Mesenchymal stem cell of adipose (primary cell): Measurements from ENCODE around the genes SENP1, ASB8 and OR8S1.

DNA sequence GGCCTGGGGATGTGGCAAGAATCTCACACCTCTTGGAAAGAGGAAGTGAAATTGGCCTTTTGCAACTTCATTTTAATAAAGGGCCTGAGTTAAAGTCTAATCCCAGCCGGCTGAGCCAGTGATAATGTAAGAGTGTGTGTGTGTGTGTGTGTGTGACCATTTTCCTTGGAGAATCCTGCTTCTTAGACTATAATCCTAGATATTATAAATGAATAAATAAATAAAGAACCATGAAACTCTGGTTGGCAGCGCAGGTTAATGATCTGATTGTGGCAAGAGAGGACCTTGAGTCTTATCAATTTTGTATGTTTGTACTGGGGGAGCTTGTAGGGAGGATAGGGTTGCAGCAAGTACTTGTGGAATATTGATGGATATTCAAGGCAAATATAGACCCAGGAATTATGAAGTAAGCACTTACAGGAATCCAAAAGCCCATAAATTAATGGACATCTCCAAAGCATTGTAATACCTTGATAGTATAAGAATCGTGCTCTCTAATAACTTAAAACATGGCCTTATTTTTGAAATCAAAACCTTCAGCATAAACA lies 233.2 kb upstream of the AMIGO2 start:
- CAGE, long polyA plus RNA: no peak

- CAGE, long polyA plus RNA: no peak
Measured at GRCh38 chr12:47820399-47820955, 774 bp upstream of the HDAC7 start.

DNA sequence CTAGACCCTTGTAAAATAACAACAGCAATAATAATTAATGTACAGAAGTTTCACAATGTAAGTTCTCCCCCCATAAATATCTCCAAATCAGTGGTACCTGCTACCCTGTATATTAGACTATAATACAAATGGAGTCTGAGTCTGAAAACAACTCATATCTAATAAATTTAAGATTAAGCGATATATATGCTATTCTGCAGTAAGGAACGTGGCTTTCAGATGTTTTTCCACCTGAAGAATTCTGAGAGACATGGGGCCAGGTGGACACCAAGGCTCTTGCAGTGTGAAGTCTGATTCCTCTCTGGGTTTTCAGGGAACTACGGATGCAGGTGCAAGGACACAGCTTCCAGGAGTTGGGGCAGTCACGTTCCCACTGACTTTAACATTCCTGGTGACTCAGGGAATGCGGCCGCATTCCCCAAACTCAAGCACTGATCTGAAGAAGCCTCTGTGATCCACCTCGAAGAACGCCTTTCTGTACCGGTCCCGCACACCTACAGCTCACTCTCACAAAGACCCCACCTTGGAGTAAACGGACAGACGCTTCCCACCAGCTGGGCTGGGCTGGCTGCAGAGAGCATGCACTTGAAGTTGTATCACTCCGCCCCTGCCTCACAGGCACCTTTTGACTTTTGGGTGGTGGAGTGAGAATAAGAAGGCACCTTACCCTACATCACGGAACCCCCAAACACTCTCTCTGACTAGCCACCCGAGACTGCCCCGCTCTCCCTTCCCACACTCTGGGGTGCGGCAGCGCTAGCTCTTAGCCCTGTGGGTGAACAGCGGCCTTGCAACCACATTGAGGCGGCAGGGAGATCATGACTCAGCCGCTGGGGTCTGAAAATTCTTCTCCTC lies 23.5 kb upstream of the HDAC7 start:
- CAGE, long polyA plus RNA: no peak

- CAGE, long polyA plus RNA: no peak
Measured at GRCh38 chr12:47868578-47869132, 36.1 kb downstream of the VDR start.

DNA sequence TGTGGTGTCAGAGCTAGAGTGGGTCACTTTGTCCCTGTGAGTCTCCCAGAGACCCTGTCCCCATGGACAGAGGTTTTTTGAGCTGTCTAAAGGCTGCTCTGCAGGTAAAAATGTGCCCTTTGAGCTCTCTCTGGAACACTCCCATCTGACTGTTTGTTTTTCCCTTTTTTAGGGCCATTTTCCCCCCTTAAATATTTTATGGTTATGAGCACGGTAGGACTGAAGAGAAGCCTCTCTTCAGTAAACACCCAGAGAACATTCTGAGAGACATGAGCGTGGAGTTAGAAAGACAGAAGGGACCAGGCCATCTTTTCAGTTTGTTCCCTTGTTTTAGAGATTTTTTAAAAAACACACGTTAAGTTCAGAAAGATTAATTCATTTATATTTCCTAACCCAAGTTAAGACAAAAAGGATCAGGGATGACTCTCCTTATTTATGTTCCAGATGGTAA lies 3.4 kb upstream of the VDR start:
- CAGE, long polyA plus RNA: no peak

DNA sequence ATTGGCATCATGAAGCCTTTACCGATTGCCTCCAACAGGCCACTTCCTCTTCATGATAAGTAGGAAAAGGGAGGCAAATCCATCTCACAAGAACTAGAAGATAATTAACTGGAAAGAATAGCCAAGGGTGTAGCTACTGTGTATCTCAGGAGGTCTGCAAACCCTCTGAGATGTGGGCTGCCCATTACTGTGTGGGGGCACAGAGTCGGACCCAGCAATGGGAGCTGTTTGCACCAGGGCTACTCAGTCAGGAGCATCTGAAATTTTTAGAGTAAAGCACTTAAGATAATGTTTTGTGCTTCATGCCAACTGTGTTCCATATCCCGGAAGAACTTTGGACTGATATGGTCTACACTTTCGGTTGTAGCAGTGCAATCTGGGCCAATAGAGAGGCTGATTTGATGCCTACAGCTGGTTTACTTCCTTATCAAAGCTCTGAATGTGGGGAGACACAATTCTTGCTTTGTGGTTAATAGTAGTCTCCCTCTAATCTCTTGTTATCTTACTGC lies 7.6 kb upstream of the VDR start:
- CAGE, long polyA plus RNA: no peak

DNA sequence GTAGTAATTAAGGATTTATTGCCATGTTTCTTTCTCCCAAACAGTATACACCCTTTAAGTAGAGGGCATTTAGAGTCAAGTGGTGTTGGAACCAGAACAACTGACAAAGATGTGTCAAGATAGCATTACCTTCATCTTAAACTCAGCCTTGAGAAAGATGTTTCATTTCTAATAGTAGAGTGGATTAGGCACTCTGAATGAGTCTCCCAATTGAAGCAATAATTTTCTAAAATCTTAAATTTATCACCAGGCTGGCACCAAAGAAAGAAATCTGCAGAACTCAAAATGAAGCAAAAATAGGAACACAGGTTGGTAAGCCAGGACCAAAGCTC lies 8.1 kb upstream of the VDR start:
- CAGE, long polyA plus RNA: no peak

DNA sequence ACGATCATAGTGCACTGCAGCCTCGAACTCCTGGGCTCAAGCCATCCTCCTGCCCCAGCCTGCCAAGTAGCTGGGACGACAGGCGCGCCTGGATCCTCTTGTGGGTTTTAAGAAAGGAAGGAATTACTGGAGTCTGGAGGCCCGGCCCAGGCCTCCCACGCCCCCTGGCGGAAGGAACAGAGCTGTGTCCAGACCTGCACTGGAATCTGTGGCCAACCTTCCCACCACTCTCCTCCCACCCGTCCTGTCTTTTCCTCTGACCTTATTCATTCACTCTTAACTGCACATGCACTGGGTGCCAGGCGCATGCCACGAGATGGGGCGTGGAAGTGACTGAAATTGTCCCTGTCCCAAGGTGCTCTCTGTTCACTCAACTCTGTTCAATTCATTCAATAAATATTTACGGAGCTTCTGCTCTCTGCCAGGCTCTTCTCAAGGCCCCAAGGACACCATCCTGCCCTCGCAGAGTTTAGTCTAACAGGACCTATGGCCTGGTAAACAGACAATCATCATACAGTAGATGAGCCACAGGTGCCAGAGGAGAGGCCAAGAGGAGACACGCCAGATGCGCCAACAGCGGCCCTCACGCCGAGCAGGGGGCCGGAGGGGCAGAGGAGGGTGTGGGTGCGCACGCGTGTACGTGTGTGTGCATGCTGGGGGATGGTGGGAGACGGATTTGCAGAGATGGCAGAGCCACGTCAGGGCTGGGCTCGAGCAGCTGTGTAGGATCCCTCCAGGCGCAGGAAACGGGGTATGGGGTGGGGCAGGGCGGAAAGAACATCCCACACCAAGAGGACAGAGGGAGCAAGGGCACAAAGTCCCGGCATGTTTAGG lies 13.7 kb upstream of the TMEM106C start:
- CAGE, long polyA plus RNA: no peak

- CAGE, long polyA plus RNA: no peak
Measured at GRCh38 chr12:48037390-48037801, 33.1 kb upstream of the COL2A1 start.

DNA sequence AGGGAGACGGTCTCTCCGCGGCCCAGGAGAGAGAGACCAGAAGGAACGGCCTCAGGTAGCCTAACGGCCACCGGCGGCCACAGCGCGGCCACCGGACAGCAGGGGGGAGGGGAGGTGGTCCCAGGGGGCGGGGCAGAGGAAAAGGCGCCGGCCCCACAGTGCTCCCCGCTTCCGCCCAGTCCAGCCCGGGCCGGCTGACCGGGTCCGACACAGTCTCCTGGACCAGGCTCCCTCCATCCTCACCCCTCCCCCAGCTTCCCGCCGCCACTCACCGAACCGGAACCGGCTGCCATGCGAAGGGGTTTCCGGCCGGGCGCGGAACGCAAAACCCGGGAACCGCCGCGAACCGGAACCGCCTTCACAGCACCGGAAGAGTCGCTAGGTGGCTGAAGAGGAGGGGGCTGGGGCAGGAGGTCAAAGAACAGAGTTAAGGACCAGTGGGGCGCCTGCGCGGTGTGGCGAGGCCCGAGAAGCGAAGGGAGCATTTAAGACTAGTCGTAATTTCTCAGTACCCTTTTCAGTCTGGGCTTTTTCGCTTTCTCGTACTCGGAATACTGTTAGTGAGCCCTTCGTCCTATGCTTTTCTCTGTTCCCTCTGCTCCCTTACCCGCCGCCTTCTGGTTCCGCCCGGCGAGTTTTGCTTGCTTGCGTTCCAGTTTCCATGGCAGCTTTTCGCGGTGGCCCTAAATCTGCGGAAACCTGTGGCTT lies at the start of gene SENP1:
Gene SENP1 (minus strand): TSS at position 324 of the 708 bp plus-strand sequence.
- CAGE, long polyA plus RNA: no peak

DNA sequence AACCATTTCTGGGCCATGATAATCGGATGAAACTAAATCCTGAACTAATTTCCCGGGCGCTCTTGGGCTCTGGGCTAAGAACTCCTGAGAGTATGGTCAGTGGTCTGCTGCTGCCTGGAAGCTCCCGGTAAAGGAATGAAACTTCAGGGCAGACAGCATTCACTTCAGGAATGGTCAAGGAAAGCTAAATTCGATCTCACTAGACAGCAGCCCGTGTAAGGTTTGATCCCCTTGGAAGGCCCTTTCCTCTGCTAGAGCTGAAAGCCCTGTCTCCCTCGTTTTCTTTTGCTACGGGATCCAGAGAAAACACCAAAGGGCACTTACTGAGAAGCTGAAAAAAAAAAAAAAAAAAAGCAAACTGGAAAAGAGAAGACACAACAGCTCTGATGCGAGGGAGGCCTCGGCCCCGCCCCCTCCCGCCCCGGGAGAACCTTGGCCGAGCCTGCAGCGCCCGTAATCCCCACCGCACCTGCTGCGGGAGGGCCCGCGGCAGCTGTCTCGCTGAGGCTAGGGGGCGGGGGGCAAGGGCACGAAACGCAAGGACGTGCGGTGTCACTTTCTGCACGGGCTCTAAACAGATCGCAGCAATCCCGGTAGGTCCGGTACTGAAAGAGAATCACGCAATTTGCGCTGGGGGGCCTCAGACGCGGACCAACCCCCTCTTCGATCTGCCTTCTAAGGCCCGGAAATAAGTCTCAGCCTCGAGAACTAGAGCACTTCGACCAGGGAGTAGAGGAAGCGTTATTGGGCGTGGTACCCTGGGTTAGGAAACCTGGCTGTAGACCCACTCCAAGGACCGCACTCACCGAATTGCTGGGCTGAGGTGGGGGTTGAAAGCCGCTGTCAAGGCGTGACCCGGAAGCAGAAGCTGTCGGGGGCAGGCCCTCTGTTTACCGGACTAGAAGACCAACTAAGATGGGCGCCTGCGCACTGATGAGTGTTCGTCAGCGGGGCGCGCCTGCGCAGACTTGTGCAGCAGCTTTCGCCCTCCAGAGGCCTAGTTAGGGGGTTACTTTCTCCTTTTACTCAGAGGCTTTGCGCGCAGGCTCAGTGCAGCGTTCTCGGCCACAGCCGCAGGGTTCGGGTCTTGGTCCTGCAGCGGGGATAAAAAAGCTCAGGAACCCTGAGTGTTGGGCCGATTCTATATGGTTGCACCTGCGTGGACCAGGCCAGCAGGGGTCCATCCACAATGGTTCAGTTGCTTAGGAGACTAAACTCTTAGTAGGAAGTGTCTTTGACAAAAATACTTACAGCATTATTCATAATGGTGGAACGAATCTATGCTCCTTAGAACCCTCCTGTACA lies at the start of gene ASB8:
Gene ASB8 (minus strand): TSS at position 863 of the 1,305 bp plus-strand sequence.
- CAGE, long polyA plus RNA: no peak

- CAGE, long polyA plus RNA: no peak
Measured at GRCh38 chr12:48184281-48184566, 780 bp downstream of the CCDC184 start.

- CAGE, long polyA plus RNA: no peak
Measured at GRCh38 chr12:48488866-48489433, 6.7 kb downstream of the C12orf54 start.

DNA sequence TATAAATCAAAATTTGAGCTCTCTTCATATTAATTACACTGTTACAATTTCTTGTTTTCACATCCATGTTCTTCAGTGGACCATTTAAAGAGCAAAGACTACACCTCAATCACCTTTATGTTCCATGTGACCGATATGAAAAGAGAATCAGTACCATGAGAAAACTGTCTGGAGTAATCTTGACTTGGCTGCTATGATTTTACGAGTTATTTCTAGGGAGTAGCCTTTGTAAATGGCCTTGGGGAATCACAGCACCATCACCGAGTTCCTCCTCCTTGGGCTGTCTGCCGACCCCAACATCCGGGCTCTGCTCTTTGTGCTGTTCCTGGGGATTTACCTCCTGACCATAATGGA lies at the start of gene OR8S1:
Gene OR8S1 (plus strand): TSS at position 233 of the 354 bp plus-strand sequence.
- CAGE, long polyA plus RNA: no peak

DNA sequence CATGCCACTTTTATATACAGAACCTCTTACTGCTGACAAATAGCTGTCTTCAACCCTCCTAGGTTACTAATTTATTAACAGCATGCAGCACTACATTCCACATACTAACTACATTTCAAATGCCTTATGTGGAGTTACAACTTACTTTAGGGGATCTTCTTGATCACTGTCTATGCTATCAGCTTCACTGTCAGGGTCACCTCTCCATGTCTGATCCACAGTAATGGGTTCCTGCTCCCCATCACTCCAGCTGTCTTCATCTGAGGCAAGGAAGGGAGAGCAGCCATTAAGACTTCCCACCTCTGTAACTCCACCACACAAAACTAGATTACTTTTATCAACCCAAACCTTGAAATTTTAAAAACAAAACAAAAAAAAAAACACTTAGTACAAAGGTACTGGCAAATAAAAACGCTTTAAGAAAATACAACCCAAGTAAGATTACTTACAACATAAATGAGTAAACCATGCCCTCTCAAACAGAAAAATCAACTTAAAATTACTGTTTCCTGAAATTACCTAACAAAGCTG lies 3.1 kb downstream of the KANSL2 start:
- CAGE, long polyA plus RNA: no peak

DNA sequence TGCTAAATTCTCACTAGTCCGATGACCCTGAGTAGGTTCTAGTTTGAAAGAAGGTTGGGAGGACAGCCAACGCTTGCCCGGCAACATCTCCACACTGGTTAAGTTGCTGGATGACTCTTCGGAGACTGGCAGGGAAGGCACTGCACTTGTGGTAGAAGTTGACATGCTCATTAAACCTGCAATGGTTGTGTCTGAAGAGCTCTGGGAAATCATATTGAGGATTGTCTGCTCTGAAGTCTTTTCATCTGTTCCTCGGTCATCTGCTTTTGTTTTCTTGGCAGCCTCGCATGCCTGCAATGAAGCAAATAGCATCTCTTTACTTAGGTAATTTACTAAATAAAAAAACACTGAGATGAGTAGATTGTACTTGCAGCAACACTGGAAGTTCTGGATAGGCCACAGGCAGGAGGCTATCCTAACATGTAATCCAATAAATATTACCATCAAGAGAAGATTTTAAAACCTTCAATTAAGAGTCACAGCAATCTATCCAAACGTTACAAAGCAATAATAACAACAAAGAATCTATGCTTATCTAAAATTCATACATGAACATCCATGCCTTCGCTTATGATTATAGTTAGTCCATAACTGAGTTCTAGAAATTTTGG lies 12.2 kb upstream of the KANSL2 start:
- CAGE, long polyA plus RNA: no peak

DNA sequence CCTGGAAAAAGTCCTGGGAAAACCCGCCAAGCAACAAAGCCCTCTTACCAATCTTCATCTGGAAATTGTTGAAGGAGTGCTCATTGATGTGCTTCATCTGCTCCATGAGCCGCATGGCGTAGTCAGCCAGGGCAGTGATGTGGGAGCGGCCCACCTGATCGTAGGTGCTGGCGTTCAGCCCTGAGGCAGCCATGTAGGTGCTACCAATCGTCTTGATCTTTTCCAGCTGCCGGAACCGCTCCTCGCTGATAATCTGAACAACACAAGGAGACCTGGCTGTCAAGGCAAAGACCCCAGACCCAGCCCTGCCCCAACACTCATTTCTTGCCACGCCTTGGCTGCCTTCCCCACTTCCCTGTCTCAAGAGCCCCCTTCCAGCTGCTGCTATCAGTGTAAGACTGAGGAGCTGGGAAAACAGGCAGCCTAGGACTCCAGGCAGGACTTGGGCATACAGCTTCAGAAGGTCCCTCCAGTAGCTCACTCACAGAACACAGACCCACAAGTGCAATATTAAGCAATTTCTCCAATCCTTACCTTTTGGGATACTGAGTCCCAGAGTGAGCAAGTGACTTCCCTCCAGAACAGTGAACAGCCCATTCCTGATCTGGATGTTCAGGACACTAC lies 18.1 kb downstream of the ADCY6 start:
- CAGE, long polyA plus RNA: no peak

- CAGE, long polyA plus RNA: no peak
Measured at GRCh38 chr12:48787654-48788447, 1.0 kb downstream of the ADCY6 start.

- CAGE, long polyA plus RNA: no peak
Measured at GRCh38 chr12:48794820-48795303, 6.0 kb upstream of the ADCY6 start.

GRCh38 chr12:48815806-48816250 lies 2.5 kb upstream of the CACNB3 start:
- CAGE, long polyA plus RNA: no peak